Jejunum (tissue), 1 donor: ENCODE measurements around a stretch of chr4.

DNA sequence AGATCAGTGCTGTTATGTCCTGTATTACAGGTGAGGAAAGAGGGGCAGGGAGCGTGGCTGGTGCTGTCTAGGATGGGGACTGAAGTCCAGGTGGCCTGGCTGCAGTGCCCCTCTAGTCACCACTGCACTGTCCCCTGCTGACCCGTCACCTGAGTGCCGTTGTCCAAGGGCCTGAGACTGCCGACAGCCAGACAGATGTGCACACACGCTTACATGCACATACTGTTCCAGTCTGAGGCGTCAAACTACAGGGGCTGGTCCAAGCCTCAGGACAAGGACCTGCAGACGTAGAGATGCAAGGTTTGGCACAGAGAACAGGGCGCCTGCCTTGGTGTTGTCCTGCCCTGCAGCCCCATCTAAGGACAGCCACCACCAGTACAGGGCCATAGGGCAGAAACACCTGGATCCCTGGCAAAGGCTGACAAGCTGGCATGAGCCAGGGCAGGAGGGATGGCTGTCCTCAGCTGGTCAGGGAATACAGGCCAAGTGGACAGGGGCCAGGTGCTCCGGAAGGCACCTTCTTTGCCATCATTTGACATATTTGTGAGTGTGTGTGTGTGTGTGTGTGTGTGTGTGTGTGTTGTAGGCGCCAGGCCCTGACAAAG is 1.7 kb downstream of the SLC2A9 start:
- PRO-cap: no peak

GRCh38 chr4:10108296-10109163 is 8.1 kb downstream of the WDR1 start:
- PRO-cap: no peak

DNA sequence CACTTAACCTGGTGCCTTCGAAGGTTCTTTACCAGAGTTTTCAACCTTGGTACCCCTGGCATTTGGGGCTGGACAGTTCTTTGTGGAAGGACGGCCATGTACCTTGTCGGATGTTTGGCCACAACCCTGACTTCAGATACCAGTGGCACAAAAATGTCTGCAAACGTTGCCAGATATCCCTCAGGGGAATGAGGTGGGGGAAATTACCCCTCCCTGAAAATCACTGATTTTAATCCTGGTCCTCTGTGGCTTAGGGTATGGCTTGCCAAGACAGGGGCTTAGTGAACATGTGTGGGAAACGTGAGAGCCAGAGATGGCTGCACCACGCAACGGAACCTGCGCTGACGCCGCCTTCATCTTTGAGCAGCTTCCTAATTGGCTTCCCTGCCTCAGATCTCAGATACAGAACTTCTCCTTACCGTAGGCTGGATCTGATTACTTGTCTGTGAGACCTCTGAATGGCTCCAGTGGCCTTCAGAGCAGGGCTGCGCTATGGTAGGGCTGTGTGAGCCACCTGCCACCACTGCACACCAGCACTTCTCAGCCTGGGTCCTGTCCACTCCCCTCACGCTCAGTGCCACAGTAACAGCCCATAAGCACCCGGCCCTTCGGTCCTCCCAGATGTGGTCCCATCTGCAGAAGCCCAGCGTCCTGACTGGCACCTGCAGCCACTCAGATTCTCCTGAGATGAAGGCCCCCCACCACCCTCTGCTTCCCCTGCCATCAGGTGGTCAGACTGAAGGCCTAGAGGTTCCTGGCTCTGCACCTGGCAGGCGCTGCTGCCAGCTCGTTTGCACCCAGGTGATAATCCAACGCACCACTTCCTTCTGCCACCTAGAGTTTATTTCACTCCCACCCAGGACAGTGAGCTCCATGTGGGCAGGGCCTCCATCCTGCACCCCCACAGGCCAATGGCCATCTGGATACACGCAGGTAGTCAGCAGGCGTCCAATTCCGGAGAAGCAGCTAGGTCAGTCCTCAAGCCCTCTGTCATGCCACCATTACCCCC is 5.6 kb downstream of the WDR1 start:
- PRO-cap: no peak

DNA sequence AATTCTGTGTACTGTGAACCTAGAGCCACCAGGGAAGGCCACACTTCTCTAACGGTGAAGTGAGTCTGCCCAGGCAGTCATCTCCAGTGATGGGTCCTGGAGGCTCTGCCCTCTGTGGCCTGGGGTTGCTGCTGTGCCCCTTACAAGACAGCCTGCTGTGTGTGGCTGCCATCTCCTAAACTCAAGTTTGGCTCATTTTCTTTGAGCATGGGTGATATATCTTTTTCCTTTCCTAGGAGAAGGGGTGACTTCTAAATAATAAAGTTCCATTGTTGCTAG is 40.9 kb upstream of the WDR1 start:
- PRO-cap: no peak

- PRO-cap: no peak
Observed at GRCh38 chr4:10162270-10162769, 45.7 kb upstream of the WDR1 start.

GRCh38 chr4:10461185-10461866 is 4.1 kb upstream of the ZNF518B start:
- PRO-cap: no peak

DNA sequence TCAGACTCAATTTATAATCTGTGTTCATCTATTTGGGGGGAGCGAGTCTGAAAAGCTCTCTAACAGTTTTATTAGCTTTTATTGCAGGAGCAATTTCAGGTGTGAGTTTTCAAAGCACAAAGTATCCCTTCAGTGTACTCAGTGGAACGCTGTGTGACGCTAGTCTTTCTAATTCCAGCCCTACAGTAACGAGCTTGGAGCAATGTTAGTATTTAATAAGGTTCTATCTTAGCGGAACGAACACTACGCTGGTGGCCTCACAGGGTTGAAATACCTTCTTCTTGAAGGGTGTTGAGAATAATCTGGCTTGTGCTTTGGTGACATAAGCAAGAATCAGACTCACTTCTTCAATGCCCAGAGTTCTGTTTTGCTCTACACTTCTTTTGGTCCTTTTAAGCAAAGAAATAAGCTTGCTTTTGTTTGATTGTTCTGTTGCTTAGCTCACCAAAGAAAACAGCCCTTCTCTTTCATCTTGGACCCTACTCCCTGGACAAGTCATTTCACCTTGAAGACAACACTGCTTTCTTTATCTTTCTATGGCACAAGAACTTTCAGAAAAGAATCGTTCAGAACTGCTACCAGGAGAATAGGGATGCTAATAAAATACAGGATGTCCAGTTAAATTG is 8.2 kb downstream of the HS3ST1 start:
- PRO-cap: no peak

DNA sequence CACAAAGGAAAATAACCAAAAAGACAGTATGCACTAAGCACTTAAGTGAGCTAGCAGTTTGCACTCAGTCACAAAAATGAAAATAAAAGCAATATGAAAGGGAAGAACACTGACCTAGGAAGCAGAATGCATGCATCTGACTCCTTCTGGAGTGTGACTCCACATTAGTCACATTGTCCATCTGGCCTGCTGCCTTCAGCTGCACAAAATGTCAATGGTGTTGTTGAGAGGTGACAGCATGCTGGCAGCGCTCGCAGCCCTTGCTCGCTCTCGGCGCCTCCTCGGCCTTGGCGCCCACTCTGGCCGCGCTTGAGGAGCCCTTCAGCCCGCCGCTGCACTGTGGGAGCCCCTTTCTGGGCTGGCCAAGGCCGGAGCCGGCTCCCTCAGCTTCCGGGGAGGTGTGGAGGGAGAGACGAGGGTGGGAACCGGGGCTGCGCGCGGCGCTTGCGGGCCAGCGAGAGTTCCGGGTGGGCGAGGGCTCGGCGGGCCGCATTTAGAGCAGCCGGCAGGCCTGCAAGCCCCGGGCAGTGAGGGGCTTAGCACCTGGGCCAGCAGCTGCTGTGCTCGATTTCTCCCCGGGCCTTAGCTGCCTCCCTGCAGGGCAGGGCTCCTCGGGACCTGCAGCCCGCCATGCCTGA is 874.8 kb downstream of the RAB28 start:
- PRO-cap: no peak

GRCh38 chr4:13362816-13363237 is 121.3 kb downstream of the RAB28 start:
- PRO-cap: no peak

DNA sequence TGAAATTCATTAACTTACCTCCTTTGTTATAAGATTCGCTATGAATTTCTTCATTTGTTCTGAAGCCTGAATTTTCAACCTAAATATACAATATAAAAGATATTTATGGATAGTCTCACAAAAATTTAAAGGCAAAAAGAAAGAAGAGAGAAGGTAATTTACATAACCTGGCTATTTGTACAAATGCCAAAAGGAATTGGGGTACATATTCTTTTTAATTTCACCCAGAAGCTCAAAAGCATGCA is 37.2 kb downstream of the BOD1L1 start:
- PRO-cap: no peak

GRCh38 chr4:13608453-13608848 is 19.1 kb downstream of the BOD1L1 start:
- PRO-cap: no peak

DNA sequence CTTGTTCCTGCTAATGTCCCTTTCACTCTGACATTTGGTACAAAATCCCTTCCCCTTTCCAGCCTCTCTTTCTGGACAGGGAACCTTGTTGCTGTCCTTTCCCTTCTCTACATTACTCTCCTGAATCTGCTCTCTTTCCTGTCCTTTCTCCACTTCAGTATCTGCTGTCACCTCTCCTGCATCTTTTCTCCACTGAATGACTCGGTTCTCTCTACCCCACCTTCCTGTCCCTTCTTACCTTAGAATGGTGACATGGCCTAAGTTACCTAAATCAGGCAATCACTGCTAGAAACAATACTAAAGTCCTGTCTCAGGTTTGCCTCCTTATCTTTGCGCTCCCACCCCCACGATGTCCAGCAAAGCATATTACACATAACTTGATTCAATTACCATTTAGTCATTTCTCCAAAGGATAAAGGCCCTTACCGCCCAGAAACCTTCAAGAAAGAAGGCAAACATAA is 946 bp downstream of the BOD1L1 start:
- PRO-cap: no peak

GRCh38 chr4:13640130-13640766 is 12.7 kb upstream of the BOD1L1 start:
- PRO-cap: no peak

DNA sequence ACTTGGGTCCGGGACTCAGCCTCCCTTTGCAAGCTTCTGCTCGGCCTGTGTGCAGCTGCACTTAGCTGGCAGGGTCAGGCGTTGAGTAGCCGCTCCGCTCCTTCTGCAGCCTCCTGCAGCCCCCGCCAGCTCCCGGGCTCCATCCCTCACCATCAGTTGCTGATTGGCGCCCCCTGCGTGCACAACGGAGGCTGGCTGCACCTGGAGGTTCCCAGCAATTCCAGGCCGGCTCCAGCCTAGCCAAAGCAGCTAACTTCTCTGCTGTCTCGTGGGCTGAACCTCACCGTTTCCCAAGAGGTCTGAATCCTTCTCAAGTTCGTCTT is 27.0 kb upstream of the BOD1L1 start:
- PRO-cap: no peak

- PRO-cap: unidirectional peak, minus-strand start at chr4:13856583
Observed at GRCh38 chr4:13856493-13856885, 229.0 kb upstream of the BOD1L1 start.

- PRO-cap: no peak
Observed at GRCh38 chr4:14357713-14358036, 644.6 kb upstream of the CPEB2 start.

DNA sequence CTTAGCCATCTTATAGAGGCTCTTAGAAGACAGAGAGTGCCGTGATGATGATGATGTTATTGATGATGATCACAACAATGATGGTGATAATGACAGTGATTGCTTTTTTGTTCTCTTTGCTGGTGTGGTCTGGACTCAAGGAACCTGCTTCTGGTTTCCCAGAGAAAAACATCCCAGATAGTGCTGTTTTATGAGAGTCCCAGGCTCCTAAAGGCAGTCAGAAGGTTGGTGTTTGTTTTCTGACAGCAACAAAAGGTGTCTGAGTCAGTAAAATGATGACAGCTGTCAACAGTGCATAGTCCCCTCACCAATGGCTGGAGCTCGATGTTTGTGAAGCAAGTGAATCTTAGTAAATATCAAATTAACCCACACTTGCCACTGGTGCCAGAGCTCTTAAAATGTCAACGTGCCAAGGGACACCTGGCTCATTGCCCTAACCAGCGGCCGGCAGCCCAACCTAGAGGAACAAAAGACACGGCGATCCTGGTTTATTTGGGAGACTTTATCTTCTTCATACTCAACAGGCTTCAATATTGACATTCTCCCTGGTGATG is 143.3 kb downstream of the CPEB2 start:
- PRO-cap: no peak

- PRO-cap: no peak
Observed at GRCh38 chr4:15339677-15340326, 88.0 kb upstream of the C1QTNF7 start.

GRCh38 chr4:15479134-15480437 is 9.9 kb downstream of the CC2D2A start:
- PRO-cap: no peak

DNA sequence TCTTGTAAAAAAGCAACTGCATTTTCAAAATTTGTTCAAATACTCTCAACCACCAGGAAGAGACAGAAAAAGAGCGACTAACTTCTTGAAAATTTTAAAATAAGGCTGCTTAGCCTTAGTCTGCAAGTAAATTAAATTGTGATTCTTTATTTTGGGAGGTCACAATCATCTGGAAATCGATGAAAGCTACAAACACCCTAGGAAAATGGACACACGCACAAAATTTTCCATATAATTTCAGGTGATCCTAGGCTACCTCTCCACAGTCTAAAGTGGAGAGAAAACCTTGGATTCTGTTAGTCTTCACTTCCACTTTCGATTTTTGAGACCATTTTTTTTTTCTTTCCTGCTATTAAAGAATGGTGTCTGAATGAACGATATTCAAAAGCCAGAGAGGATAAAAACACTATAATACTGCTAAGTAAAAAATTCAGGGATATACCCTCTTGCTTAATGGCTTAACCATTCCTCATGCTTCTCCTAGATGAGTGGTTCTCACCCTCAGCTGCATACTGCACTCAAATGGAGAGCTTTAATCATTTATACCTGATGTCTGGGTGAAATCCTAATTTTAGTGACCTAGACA is 1.8 kb downstream of the FBXL5 start:
- PRO-cap: no peak